BE2C (cell line): ENCODE results near the genes TRPM1 and SCG5.

GRCh38 chr15:31031715-31032195 lies 40.3 kb upstream of the MTMR10 start:
- RRBS = no CpG with 5 or more reads among the region's 2 CpGs

DNA sequence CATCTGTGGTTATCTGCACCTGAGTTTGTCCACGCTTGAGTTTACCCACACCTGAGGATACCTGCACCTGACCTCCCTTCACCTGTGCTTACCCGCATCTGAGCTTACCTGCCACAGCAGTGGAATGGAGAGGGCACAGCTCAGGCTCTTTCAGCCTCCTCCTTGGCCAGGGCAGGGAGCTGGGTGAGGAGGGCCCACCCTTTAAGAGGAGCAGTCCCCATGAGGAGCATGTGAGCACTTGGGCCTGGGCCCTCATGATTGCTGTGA lies at the start of gene TRPM1:
TSS of gene TRPM1 (minus strand) at position 177 of the 267 bp plus-strand sequence.
- RRBS = no CpG with 5 or more reads among the region's 2 CpGs

- RRBS = no CpG with 5 or more reads among the region's 4 CpGs
Measured at GRCh38 chr15:31163796-31164337, 62.3 kb upstream of the TRPM1 start.

DNA sequence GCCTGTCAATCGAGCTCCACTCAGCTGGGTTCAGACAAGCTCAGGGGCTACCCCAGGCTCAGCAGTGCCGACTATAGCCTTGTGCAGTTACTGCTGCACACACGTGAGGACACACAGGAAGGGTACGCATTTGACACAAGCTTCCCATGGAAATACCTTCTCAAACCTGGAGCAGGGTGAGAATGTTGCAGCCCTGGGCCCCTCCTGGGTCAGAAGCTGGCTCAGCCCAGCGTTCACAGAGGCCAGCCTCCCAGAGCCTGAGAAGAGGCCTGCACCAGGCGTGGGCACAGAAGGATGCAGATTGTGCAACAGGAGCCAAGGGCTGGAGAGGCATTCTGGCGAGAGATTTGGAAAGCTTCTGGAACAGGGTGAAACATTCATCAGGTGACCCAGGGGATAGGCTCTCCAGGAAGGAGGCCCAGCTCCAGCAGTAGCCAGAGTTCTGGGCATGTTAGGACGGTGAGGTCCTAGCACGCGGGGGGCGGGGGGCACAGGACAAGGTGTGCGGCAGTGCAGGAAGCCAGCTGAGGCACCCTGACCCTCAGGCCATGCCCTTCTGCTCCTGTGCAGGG lies 111.9 kb upstream of the KLF13 start:
- RRBS = no CpG with 5 or more reads among the region's 12 CpGs

GRCh38 chr15:31263291-31263876 lies 63.3 kb upstream of the KLF13 start:
- RRBS = no CpG with 5 or more reads among the region's 9 CpGs

GRCh38 chr15:31306427-31307144 lies 20.0 kb upstream of the KLF13 start:
- RRBS = 91% methylated on average over 9 of the region's 28 CpGs

DNA sequence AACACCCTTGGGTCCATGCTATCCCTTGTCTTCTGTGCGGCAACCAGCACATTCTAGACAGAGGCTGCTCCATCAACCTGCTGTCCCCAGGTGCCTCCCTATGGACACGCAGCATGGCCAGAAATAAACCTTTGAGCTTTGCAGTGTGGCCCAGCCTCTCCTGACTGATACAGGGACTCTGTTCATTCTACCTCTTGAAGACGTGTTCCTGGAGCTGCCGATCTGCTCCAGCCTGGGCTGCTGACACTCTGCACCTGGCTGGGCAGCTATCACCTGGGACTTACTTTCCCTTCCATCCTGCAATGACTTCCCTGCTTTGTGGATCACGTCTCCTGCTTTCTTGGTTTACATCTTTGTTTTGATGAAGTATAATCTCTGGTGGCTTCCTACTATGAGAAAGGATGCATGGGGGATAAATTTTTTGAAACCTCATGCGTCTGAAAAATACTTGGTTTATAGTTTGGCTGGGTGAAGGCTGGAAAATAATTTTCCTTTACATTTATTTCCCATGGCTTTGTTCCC lies 4.0 kb upstream of the KLF13 start:
- RRBS = no CpG with 5 or more reads among the region's 6 CpGs

- RRBS = no CpG with 5 or more reads among the region's 15 CpGs
Measured at GRCh38 chr15:31340870-31342358, 14.8 kb downstream of the KLF13 start.

- RRBS = 66% methylated on average over 4 of the region's 30 CpGs
Measured at GRCh38 chr15:31365458-31366247, 39.0 kb downstream of the KLF13 start.

DNA sequence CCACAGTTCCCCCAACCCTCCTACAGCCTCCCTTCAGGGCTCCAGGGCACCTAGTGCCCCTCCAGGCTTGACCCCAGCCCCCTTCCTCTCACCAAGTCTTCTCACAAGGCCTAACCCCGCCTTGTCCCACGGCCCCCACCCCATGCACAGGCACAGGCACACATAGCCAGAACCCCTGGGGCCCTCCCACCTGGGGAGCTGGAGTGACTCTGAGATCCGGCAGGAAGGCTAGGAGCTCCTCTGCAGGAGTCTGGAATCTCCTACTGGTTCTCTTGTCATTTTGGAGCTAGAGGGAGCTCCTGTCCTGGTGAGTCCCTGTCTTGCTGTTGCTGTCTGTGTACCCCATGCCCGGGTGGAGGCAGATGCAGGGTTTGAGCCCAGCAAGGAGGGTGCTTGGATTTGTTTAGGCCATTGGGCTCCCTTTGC lies 39.6 kb downstream of the KLF13 start:
- RRBS = 15% methylated on average over 1 of the region's 4 CpGs

- RRBS = no CpG with 5 or more reads among the region's 10 CpGs
Measured at GRCh38 chr15:31367646-31368071, 41.0 kb downstream of the KLF13 start.

DNA sequence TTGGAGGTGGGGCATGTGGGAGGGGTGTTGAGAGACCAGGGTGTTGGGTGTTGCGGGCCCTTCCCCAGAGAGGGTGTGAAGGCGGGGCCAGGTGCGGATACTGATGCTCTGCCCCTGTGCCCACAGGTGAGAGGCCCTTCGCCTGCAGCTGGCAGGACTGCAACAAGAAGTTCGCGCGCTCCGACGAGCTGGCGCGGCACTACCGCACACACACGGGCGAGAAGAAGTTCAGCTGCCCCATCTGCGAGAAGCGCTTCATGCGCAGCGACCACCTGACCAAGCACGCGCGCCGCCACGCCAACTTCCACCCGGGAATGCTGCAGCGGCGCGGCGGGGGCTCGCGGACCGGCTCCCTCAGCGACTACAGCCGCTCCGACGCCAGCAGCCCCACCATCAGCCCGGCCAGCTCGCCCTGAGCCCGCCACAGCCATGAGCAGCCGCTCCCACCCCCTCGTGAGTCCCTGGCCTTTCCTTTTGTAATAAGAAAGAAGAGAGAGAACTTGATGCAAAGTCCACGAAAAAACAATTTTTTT lies 45.3 kb downstream of the KLF13 start:
- RRBS = 93% methylated on average over 13 of the region's 41 CpGs

GRCh38 chr15:31375171-31375329 lies 48.4 kb downstream of the KLF13 start:
- RRBS = no CpG with 5 or more reads among the region's 4 CpGs

- RRBS = no CpG with 5 or more reads among the region's 26 CpGs
Measured at GRCh38 chr15:31376402-31377540, 50.1 kb downstream of the KLF13 start.

DNA sequence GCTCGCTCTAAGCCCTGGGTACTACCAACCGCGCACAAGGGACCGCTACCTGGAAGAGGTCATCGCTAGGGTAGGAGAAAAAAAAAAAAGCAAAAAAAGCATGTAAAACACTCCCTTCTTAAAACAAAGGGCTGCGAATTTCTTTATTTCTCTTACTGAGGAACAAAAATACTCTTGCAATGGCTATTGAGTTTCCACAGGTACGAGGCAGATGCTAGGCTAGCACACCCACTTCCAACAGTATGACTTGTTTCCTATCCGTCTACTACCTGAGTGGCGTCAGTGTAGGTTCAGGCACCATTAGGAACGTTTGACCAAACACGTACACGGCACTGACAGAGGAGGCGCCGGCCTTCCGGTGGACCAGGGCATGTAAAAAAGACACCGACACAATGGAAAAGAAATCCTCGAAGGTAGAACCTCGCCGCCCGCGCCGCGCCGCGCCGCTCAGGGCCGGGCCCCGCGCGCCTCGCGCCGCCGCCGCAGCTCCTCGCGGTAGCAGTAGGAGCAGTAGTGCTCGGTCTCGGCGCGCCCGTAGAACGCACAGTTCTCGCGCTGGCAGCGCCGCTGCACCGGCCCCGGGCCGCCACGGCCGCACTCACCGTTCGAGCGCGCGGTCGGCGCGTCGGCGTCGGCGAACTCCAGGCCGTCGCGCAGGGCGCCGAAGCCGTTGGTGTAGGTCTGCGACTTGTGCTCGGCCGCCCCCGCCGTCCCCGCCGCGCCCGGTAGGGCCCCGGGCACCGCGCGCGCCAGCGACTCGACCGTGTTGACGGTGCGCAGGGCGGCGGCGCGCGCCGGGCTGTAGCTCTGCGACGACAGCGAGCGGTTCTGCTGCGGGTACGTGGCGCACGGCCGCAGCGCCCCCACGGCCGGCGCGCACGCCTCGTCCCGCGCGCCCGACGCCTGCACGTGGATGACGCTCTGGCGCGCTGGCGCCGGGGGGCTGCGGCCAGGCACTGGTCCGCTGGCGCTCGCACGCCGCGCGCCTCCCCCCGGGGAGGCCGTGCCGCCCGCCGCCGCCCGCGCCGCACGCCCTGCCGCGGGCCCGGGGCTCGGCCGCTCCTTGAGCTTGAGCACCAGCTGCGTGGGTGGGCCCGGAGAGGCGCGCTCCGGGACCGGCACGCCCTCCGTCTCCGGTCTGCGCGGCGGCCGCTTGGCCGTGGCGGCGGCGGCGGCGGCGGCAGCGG lies 156.6 kb downstream of the KLF13 start:
- RRBS = 96% methylated on average over 79 of the region's 166 CpGs

DNA sequence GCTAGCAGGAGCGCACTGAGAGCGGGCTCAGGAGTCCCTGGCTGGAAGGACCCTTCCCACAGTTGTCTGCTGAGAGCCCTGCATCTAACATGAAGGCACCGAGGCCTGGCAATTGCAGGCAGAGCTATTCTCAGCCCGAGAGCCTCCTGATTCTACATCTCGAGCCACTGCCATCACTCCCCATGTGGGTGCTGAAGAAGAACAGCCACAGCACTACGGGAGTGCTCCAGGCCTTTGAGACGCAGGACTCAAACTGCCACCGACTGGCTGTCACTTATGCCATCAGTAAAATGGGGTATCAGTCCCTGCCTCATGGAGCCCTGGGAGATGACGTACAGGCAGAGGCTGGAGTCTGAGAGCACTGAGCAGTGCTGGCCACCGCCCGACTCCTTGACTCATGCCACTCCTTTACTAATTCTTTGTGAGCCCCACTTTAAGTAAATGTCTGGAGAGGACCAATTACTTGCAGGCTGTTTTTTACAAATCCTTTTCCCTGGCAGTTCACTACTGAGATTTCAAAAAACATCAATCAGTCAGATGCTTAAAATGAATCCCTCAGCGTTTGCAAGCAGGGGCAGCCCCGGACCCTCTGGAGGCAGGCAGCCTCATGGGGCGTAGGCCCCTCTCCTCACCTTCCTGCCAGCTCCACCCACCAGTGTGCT lies 159.5 kb downstream of the KLF13 start:
- RRBS = no CpG with 5 or more reads among the region's 14 CpGs

DNA sequence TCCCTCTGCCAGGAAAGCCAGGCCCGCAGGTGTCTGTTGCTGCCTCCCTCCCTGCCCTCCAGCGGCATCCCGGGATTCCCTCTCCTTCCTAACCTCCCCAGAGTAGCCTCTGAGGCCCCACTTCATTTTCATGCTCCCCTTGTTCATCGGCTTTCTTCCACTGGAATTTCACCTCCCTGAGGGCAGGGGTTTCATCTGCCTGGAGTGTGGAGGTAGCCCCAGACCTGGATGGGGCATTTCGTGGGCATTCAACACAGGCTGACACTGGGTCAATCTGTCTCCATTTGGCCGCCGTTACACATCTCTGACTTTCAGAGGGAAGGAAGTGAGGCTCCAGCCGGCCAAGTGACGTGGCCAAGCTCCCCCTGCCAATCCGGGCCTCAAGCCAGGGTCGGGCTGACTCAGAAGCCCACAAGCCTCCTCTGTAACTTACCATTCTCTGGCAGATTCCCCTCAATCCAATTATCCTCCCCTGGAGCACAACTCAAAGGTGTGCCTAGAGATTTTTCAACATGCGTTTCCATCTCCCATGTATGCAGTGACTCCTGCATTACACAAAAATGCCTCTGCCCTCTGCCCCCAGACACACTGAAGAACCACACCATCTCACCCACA lies 227.6 kb downstream of the KLF13 start:
- RRBS = no CpG with 5 or more reads among the region's 12 CpGs

- RRBS = no CpG with 5 or more reads among the region's 24 CpGs
Measured at GRCh38 chr15:32641291-32642185, at the start of gene SCG5. SCG5 (plus strand) TSS chr15:32641710.

- RRBS = no CpG with 5 or more reads among the region's 14 CpGs
Measured at GRCh38 chr15:32818493-32819766, 101.1 kb downstream of the GREM1 start.